Skeletal muscle satellite cell (primary cell): ENCODE measurements around a stretch of chr2.

- CAGE, long polyA plus RNA: no peak
These were observed 33.2 kb upstream of the PDIA6 start for GRCh38 chr2:10845465-10846543.

DNA sequence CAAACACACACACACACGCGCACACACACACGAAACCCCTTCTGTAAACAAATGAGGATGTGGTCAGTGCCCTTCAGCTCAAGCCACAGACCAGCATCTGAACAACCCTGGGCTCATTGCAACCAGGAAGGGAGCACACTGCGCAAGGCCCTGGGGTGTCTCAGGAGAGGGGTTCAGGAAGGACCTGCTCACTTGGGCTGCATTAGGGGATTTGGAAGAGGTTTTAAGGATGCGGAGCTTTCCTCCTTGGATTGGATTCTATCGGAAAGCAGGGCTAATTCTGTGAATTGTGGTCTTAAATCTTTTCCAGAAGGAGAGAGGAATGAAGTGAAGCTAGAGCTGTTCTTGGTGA is 47.7 kb upstream of the KCNF1 start:
- CAGE, long polyA plus RNA: no peak

DNA sequence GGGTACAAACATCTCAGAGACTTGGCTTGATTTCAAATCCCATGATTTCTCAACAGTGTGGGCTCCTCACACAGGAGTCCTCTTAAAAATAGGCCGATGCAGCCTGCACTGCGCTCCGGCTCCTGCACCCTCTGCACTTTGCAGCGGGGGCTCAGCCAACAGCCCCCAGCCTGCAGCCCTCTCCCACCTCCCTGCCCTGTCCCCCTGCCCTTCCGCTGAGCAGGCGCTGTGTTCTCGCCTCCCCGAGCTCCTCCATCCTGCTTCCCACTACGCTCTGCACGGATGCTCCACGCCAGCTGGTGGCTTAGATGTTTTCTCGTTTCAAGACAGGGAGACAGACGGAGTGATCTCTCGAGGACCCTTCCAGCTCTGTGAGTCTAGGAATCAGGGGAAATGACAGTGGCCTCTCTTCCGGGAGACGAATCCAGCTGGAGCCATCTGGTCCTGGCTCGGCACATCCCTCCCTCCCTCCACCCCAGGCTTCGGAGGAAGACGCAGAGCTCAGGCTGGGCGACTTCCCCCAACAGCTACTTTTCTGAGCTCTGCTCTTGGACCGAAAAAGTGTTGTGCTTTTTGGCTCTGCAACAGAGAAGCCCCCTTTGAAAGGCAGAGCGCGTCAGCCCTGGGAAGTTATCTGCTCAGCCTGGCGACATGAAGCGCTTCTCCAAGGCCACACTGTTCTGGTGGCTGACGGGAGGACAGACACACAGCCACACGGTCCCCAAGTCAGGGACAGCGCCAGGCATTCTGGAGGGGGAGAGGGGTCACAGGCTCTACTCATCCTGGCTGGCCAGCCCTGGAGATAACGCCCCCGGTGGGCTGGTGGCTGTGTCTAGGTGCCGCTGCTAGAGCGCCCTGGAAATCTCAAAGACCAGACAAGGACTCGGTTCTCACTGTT is 71.6 kb downstream of the KCNF1 start:
- CAGE, long polyA plus RNA: no peak

DNA sequence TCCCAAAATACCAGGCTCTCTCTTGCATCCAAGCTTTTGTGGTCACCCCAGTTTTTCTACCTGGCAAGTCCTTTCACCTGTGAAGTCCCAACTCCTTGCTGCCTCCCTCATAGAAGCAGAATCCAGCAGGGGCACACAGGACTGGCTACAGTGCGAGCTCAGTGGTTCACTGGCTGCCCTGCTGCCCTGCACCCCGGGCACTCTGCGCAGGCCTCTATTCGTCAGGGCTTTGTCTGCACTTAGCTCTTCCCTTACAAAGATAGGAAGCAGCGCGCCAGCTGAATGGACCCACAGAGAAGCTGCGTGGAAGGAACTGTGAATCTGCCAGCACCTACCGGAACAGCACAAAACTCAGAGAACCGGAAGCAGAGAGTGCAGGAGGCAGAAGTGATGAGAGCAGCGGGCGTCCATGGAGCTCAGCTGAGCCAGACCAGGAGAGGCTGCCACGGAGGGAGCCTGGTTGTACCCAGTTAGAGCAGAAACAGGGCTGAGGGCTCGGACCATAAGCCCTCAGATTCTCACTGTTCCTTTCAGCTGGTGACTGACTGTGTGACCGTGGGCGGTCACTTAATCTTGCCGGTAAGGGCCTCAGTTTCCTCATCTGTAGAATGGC is 884 bp upstream of the C2orf50 start:
- CAGE, long polyA plus RNA: no peak

DNA sequence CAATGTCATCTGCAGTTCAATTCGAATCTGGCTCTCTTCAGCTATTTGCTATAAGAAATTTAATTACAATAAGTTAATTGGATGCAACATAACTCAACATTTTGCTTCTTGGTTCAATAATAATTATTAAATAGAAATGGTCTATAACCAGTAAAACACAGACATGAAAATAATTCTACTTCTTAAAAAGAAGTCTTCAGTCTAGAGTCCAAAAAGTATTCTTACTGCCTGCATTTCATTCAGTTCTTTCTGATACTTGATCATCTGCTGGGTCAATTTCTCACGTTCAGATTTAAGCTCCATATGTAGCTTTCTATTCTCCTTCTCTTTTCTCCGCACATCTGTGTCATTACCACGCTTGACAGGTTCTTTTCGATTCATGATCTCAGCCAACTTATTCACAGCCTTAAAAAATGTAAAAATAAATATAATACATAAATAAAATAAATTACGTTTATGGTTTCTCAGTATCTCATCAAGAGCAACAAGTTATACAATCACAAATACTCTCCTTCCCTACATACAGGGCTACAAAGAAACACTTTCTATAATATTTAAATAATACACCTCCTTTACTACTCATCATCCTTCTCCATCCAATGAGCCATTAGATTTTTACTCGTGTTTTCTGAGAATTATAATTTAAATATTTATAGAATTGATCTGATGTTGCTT is 42.2 kb downstream of the SLC66A3 start:
- CAGE, long polyA plus RNA: no peak

DNA sequence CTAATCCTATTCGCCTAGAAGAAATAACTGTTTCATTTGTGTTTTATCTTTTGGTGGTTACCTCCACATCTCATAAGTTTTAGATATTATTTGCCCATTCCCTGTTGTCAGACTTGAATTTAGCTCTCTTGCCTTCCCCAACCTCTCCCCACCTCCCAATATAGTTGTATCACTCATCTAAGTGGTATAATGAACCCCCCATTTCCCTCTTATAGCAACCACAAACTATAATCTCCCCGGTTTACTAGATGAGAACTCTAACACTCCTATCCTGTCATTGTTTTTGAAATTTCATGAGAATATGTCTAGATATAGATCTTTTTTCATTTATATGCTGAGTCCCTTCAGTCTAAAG is 48.8 kb downstream of the SLC66A3 start:
- CAGE, long polyA plus RNA: no peak

GRCh38 chr2:11213294-11214113 is 58.2 kb downstream of the SLC66A3 start:
- CAGE, long polyA plus RNA: no peak

- CAGE, long polyA plus RNA: no peak
These were observed 60.7 kb downstream of the SLC66A3 start for GRCh38 chr2:11216086-11216287.

DNA sequence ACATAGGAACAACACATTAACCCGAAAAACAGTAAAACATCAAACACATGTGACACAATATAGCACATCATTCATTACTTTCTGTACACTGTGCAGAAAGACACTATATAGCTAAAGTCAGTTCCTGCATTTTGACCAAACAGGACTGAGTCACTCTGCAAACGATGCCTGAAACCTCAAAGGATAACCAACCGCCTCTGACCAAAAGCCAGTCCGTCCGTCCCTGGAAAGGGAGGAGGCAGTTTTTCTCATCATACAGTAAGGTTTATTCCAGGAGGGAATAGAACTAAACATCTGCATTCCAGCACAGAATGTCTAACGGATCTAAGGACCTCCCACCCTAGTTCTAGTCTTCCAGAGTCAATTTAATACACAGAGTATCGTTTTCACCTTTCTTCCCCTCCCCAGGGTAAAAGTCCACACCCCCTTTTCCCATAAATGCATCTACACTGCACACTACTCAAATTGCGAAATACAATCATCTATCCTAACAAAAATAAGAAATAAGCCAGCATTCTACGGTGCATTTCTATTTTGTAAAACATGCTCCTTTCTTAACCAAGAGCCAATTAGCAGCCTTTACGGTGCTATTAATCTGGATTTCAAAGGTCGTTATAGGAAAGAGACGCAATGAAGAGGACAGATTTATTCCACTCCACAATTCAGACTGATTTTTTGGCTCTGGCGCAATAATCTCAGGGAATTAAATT is 1.6 kb downstream of the ROCK2 start:
- CAGE, long polyA plus RNA: no peak

- CAGE, long polyA plus RNA: no peak
These were observed 30.1 kb upstream of the ROCK2 start for GRCh38 chr2:11374269-11375239.

DNA sequence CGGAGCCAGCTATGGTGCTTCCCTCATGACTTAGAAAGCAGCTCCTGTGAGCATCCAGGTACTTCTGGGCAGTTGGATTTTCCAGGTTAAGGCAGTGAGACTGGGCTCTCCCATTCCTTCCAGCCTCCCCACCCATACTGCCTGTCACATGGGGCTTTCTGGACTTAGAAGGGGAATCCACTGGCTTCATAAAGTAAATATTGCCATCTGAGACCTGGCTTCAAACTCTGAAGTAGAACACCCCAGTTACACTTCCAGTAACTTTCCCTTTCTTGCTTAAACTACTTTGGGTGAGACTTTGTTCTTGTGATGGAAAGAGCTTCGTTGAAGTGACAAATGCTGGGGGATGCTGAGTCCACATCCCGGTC is 31.4 kb upstream of the ROCK2 start:
- CAGE, long polyA plus RNA: no peak

- CAGE, long polyA plus RNA: no peak
These were observed 29.8 kb upstream of the E2F6 start for GRCh38 chr2:11495584-11496256.

- CAGE, long polyA plus RNA: no peak
These were observed 18.3 kb upstream of the GREB1 start for GRCh38 chr2:11515444-11516078.

DNA sequence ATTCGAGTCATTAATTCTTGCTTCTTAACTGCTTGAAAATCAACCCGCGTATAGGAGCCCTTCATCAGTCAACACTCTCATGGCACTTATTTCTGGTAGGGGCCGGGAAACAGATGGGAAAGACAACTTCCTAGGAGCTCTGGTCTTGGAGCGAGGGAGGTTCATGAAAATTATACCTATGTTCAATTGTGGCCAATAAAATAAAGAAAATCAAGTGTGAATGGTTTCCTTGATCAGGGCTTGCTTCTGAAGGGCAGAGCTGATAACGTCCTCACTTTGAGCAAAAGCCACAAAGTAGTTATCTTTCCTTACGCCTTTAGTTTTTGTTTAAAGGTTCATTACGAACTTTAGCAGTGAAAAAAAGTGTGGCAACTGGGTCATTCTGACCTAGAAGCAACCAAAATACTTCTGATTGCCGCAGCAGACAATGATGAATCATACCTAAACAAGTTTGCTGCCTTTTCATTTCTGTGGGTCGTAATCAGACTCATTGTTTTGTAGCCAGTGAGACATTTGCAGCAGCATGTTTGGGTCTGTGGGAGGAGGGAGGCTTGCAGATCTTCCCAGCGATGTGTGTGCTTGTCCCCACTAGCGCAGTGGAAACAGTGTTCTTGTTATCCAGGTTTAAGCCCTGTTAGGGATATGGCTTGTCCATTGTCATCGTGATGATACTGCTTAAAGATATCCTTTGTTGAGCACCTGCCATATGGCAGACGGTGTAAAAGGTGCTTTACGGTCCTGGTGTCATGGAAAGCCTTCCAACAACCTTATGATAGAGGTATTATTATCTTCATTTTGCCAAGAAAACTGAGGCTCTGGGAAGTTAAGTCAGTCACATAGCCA is 1.5 kb upstream of the GREB1 start:
- CAGE, long polyA plus RNA: no peak

GRCh38 chr2:11533214-11533851 is 512 bp upstream of the GREB1 start:
- CAGE, long polyA plus RNA: no peak

DNA sequence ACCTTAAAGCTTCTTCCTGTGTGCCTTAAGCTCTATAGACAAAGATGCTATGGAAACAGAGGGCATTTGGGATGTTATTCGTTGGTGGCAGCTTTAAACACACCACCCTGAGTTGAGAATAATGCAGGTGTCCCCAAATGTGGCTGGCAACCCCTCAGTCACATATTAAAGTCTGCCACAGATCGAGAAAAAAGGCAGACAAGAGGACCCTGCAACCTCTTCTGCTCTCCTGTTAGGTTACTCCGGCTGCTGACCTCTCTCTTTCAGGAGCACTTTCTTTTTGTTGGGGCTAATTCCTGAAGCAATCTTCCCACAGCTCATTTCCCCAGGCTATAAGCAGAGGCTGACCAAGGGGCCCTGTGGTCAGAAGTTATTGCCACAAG is 20.1 kb downstream of the GREB1 start:
- CAGE, long polyA plus RNA: no peak

DNA sequence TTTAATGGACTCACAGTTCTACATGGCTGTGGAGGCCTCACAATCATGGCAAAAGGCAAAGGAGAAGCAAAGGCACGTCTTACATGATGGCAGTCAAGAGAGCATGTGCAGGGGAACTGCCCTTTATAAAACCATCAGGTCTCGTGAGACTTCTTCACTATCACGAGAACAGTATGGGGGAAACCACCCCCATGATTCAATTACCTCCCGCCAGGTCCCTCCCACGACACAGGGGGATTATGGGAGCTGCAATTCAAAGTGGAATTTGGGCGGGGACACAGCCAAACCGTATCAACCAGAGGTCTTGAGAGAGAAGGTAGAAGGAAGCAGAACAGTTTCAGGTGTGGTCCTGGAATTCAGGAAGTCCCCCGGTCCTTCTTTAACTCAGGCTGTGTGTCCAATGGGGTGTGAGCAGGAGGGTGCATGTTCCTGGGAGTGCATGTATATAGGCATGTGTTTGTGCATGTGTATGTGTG is 46.2 kb downstream of the GREB1 start:
- CAGE, long polyA plus RNA: no peak

GRCh38 chr2:11696807-11697891 is 27.2 kb upstream of the NTSR2 start:
- CAGE, long polyA plus RNA: no peak

DNA sequence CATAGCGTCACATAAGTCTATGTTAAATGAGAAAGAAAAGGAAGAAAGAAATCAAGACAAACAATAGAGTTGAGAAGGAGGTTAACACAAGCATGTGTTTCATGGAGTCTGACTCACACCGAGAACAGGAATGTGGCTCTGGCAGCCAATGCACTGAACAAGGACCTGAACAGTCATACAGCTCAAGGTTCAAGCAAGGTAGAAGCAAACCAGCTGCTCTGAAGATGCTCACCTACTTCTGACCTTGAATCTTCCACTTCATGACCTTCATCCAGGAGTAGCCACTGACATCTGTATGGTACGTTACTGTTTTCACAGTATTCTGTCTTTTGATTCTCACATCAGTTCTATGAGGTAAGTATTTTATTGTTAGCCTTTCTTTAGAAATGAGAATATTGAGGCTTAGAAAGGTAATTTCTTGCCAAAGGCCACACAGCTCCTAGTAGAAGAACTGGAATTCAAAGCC is 36.1 kb upstream of the LPIN1 start:
- CAGE, long polyA plus RNA: no peak

DNA sequence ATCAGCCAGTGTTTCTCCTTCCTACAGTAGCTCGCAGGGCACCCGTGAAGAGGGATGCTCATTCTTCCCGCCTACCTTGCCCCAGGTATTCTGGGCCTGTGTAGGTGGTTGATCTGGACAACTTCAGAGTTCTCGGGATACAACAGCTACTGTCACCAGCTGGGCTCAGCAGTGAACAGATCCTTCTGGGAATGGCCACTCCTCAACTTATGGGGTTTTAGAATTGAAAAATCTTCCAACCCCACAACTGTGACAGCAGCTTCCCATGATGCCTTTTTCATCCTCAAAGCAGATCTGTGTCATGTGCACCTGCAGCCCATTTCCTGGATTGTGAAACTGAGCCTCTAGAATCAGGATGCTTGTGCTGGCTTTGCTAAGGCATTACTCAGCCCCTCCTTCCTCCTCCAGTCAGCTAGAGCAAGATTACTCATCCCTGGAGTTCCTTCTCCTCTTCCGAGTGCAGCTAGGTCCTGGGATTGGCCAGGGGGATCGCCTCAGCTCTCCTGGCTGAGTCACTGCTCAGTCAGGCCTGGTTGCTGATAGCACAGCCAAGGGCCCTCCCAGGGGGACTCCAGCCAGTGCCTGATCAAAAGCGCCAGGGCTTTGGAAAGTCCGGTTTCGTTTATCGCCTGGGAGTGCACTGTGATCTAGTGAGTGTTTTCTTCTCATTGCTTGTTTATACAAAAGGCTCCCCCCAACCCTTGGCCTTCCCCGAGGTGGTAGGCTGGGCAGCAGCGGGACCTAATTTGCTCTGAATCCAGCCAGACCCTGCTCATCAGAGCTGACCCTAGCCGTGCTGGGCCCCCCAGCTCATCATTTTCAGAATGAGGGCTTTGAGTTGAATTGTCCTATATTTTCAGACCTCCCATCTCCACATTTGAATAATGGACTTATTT is 2.4 kb upstream of the LPIN1 start:
- CAGE, long polyA plus RNA: no peak